Ishikawa (cell line): Measurements from ENCODE around the genes NFE2L2 and RBM45.

- RRBS: 2% methylated on average over 61 of the region's 97 CpGs
Observed at GRCh38 chr2:177264488-177265764, at the start of gene NFE2L2. Gene NFE2L2, minus strand, starts transcription at chr2:177264727.

GRCh38 chr2:177731234-177731676, 112.7 kb upstream of the TTC30A start:
- RRBS: no CpG with 5 or more reads among the region's 4 CpGs

- RRBS: no CpG with 5 or more reads among the region's 3 CpGs
Observed at GRCh38 chr2:177915125-177915480, 157.5 kb downstream of the PDE11A start.

- RRBS: under 1% methylated on average over 18 of the region's 50 CpGs
Observed at GRCh38 chr2:178111976-178112980, at the start of gene RBM45. Gene RBM45, plus strand, starts transcription at chr2:178112437.

DNA sequence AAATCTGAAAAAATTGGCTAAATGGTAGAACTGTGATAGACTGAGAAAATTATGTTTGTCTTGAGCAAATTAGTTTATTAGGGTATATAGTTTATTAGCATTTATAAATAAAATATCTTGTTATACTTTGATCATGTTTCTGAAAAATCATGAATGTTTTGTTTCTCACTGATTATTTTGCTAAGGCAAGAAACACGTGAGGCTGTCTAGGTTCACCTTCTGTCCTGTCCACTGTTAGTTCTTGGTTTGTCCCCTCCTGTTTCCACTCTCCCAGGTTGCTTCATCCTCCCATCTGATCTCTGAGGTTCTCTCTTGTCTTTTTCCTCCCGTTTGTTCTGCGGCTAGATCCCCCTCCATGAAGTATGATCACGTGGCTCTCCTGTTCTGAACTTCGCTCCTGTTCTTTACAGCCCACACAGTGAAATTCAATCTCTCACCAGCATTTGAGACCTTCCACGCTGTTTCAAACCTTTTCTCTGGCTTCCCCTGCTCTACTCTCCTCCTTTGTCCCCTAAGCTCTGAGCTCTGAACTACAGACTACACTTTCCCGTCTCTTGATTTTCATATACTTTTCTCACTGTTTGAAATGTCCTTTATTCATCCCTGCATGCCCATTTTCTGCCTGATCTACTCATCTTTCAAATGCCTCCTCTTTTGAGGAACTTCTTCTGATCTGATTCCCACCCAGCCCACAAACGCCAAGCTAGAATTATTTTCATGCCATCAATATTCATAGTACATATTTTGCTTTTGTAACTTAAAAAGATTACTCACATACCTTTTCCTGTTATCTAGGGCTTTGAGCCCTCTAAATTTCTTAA, 83.4 kb downstream of the OSBPL6 start:
- RRBS: no CpG with 5 or more reads among the region's 8 CpGs

DNA sequence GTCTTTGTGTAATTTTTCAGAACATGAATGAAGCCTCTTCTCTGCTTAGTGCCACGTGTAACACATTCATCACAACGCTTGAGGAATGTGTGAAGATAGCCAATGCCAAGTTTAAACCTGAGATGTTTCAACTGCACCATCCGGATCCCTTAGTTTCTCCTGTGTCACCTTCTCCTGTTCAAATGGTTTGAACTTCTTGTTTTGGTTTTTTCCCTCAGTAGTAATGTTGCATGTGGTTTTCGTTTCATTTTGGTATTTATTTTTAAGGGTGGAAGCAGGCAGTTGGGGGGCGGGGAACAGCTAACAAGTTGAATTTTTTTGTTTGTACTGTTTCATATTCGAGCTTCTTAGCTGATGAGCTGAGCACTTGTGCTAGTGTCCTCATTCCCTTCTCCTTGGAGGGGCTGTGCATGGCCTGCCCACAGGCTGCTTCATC, 15.2 kb downstream of the PLEKHA3 start:
- RRBS: no CpG with 5 or more reads among the region's 6 CpGs

GRCh38 chr2:178514559-178515061, 34.4 kb downstream of the PLEKHA3 start:
- RRBS: no CpG with 5 or more reads among the region's 2 CpGs

- RRBS: no CpG with 5 or more reads among the region's 18 CpGs
Observed at GRCh38 chr2:178575780-178576377, 95.6 kb downstream of the PLEKHA3 start.

DNA sequence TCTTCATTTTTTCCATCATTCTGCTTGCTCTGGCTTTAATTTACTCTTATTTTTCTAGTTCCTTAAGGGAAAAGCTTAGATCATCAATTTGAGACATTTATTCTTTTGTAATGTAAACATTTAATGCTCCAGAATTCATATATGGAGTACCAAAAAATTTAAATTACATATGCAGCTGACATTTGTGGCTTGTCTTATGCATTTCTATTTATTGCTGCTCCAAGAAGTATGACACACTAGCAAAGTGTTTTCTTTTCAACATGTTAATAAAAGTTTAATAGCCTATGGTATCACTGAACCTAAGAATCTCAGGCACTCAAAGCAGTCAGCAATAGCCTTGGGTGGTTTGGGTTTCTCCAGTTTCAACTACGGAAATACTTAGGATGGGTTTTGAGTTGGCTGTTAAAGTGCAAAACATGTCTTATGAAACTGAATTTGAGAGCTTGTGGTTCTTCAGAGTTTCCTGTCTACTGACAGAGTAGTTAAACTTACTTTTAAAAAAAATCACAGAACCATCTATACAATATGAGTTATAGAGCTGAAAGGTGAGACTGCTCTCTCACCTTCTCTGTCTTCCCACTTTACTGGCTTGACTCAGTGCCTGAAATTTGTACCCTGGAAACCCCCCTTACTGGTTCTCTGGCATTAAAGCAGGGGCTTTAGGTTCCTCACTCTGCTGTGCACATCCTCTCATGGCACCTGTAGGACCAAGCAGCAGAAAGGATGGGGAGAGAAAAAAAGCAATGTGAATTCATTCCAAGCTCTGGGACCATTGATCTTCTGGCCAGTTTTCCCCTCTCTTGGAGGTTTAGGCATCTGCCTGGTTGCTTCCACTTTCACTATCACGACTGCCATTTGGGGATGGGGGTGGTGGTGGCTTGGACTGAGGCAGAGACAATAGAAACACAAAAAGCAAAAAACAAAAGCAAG, 18.2 kb downstream of the CCDC141 start:
- RRBS: no CpG with 5 or more reads among the region's 2 CpGs

GRCh38 chr2:179273250-179273968, 8.8 kb upstream of the SESTD1 start:
- RRBS: no CpG with 5 or more reads among the region's 8 CpGs

GRCh38 chr2:179950448-179951029, 56.6 kb downstream of the CWC22 start:
- RRBS: no CpG with 5 or more reads among the region's 8 CpGs

DNA sequence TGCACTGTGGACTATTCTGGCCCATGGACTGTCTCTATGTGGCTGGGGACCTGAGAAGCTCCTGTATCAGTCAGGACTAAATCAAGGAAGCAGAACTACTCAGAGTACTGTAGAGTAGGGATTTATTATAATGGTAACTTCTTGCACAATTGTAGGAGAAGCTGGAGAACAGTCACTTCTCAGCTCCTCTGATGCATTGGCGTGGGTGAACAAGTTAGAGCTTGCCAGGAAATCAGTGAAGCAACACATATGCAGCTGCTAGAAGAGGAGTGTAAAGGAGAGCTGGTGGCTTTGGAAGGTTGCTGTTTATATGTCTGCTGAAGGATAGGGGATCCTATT, 215.5 kb upstream of the CWC22 start:
- RRBS: no CpG with 5 or more reads among the region's 1 CpG

DNA sequence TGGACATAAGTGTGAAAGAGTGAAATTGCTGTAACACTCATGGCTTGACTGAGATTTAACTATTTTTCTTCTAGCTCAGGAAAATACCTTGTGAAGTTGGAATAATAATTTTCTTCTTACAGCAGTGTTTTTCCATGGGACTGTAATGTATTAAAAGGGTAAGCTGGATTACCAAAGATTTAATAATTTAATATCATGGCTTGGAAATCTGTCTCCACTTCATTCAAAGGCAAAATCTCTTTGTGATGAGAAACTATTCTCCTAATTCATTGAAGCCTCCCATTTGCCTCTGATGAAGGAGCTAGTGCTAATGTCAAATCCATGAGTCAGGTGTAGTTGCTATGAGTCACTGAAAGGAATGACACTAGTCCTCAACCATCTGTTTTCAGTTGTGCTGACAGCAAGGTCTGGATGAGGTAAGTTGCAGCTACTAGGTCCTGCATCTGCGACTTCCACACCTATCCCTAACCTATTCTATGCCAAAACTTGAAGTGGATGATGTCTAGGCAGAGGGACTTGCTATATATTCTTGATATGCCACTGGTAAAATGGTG, 324.0 kb upstream of the UBE2E3 start:
- RRBS: no CpG with 5 or more reads among the region's 1 CpG

DNA sequence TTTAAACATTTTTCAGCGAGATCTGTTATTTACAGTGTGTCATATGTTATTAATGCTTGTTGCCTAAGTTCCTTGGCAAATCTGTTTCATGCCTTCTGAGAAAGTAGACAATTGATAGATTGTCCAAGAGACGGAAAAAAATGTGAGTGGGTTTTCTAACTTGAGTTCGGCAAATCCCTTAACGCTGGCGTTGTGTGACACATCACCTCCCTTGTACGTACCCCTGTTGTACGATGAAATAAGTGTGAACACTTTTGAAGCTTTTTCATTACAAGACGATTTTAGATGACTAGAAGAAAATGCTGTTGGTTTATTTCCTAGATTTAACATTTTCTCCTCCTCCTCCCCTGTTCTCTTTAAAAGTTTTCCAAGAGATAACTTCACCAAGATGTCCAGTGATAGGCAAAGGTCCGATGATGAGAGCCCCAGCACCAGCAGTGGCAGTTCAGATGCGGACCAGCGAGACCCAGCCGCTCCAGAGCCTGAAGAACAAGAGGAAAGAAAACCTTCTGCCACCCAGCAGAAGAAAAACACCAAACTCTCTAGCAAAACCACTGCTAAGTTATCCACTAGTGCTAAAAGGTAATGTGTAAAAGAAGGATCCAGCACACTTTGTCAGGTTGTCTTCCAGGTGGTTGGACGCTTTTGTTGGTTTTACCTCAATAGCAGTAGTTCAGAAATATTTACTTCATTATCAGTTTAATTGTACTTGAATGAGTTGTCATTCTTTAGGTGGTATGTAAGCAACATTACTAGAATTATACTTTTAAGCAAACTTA, 1.4 kb downstream of the UBE2E3 start:
- RRBS: no CpG with 5 or more reads among the region's 13 CpGs

DNA sequence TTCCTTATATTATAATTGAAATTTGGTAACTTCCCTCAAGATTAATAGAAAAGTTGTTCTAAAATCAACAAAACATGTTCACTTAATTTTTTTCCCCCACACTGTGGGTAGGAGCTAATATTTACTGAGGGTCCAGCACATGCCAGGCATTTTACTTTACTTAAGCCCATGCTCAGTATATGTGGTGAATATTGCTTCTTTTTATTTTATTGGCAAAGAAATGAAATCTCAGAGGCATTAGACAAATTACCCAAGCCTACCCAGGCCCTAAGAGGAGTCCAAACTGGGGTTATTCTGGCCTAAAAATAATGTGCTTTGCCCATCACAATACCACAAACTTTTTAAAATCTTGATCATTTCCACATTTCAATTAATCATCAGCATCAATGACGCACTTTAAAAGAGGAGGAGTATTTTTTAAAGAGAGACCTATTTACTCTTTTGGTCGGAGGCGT, 152.2 kb upstream of the ITGA4 start:
- RRBS: no CpG with 5 or more reads among the region's 3 CpGs

DNA sequence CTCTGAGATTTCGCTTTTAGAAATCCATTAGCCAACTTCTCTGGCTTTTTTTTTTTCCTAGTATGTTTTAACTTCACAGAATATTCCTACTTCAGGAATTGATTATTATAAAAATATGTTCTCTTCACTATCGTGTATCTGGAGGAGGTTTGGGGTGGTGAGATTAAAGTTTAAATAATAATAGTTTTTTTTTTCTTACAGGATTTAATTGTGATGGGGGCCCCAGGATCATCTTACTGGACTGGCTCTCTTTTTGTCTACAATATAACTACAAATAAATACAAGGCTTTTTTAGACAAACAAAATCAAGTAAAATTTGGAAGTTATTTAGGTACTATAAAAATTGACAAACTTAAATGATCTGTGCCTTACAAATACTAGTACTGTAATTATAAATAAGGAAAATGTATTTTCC, 22.8 kb downstream of the ITGA4 start:
- RRBS: no CpG with 5 or more reads among the region's 2 CpGs

DNA sequence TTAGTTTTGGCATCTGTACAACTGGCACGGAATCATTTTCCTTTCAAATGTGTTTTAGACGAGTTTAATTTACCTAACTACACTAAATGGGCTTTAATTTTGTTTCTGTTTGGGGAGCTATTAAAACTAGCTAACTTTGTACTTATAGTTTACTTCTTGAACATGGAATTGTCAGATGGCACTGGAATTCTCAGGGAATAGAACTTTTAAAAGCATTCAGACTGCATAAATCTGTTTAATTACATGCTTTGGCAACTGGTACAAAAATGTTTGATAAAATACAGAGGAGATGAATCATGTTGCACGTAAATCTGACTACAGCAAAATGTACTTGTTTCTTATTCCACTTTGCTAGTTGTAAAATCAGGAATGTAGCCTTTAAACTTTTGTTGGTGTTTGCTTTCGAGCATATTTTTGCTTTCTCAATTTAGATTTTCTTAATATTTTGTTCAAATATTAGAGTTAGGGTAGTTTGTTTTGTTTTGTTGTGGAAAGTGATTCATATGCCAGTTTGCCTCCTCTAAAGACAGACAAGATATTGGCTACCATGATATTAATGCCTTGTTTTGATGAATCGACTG, 1.6 kb downstream of the ITPRID2 start:
- RRBS: no CpG with 5 or more reads among the region's 5 CpGs

DNA sequence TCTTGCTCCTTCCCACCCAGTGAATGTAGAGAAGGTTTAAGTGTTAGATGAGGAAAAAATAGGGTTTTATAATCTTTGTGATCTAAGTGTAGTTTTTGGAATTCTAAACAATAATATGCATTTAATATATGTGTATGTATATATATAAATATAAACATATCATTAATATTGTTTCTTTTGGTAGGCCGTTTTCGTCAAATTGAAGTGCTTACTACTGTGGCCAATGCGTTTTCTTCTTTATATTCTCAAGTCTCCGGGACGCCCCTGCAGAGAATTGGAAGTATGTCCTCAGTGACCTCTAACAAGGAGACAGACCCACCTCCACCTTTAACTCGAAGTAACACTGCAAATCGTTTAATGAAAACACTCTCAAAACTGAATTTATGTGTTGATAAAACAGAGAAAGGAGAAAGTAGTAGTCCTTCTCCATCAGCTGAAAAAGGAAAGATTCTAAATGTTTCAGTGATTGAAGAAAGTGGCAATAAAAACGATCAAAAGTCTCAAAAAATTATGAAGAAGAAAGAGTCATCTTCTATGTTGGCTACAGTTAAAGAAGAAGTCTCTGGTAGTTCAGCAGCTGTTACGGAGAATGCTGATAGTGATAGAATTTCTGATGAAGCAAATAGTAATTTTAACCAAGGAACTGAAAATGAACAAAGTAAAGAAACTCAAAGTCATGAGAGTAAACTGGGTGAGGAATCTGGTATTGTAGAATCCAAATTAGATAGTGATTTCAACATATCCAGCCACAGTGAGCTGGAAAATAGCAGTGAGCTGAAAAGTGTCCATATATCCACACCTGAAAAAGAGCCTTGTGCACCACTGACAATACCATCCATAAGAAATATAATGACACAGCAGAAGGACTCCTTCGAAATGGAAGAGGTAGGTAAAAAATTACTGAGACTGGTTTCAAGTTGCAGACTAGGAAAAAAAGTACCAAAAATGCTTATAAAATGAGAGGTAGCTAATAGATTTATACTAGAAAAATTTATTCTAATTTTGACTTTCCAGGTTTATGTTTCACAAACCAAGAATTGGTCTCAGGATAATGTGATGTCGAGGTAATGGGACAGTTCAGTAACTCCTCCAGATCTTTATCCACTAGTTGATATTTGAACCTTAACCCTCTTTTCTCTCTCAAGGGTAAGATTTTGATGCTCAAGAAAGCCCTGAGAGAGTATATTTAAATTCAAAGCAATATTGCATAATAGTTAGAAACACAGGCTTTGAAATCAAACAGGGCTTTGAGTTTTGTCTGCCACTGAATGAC, 10.5 kb downstream of the ITPRID2 start:
- RRBS: no CpG with 5 or more reads among the region's 11 CpGs

DNA sequence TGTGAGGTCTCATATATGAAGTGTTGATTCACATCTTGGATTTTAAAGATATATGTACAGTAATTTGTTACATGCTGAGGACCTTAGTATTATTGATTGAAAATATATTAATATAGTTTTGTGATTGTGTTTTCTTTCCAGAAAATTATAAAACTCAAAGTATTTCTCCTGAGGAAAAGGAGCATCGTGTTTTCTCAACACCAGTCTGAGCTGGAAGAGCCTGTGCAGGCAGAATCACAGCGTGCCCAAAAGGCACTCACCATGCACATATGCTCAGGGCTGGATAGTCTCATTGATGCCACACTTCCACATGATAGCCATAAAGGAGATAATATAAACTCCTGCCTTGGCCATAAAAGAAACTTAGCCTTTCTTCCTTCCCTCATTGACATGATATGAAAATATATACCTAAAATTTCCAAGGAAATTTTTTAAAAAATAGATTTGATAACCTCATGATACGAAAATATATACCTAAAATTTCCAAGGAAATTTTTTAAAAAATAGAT, 4.0 kb downstream of the PDE1A start:
- RRBS: no CpG with 5 or more reads among the region's 3 CpGs

- RRBS: no CpG with 5 or more reads among the region's 4 CpGs
Observed at GRCh38 chr2:182717782-182718525, 1.9 kb downstream of the DNAJC10 start.